ENCODE measurements around the gene NR3C1.

DNA sequence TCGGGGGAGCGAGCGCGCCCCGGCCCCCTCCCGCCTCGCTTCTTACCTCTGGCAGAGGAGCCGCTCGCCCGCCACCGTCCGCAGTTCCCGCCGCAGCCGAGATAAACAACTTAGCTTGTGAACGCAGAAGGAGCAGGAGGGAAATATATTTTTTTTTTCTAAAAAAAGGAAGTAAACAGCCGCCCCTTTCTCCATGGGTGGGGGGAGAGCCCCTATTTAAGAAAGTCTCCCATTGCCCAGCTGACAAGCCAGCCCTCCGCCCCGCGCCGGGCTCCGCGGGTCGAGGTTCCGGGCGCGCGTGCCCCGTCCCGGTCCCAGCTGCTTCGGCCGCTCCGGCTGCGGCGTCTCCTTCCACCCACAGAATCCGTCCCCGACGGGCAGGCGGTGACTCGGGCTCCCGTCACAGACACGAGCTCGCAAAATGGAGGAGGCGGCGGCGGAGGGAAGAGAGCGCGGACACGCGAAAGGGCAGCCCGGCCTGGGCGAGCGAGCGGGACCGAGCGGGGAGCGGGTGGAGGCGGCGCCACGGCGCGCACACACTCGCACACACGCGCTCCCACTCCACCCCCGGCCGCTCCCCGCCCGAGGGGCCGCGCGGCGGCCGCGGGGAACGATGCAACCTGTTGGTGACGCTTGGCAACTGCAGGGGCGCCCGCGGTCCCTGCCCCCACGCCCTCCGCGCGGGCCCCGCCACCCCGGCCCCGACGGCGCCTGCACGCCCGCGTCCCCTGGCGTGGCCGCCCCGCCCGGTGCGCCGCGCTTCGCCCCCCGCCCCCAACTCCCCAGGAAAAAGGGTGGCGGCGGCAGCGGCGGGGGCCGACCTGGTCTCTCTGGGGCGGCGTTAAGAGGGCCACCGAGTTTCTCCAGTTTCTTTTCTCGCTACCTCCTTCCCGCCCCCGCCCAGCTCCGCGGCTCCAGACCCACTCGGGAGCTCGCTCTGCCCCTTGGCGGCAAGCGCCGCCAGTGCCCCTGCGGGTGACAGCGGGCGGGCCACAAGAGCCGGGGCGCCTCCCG, at the start of gene NR3C1:
TSS of gene NR3C1 (minus strand) at position 522 of the 1,014 bp plus-strand sequence.
- RAMPAGE, long total RNA = no peak
- RRBS = 1% methylated on average over 30 of the region's 125 CpGs

DNA sequence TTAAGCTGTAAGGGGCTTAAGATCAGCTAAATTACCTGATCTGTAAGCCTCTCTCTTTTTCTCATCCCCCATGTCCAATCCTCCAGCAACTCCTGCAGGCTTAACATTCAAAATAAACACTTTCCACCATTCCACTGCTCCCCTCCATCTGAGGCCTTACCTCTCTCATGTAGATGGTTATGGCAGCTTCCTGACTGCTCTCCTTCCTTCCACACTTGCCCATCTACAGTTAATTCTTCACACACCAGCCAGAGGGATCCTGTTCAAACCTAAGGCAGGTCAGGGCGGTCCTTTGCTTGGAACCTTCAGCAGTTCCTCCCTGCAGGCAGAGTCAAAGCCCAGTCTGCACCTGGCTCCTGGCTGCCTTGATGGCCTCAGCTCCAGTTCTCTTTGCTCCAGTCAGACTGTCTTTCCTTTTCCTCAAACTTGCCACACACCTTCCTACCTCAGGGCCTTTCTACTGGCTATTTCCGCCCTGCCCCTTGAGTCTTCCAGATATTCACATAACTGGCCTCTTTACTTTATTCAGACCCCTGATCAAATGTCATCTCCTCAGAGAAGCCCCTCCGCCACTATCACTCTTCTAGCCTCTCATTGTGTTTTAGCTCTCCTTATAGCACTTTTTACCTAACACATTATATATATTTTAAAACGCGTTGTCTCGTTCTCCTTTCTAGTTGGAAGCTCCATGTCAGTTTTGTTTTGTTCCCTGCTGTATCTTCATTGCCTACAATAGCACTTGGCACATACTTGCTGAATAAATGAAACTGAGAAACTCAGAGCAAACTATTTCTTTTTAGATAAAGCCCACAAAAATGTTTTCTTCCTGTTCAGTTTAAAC, 30.3 kb upstream of the NR3C1 start:
- RAMPAGE, long total RNA = no peak
- RRBS = no CpG with 5 or more reads among the region's 6 CpGs

DNA sequence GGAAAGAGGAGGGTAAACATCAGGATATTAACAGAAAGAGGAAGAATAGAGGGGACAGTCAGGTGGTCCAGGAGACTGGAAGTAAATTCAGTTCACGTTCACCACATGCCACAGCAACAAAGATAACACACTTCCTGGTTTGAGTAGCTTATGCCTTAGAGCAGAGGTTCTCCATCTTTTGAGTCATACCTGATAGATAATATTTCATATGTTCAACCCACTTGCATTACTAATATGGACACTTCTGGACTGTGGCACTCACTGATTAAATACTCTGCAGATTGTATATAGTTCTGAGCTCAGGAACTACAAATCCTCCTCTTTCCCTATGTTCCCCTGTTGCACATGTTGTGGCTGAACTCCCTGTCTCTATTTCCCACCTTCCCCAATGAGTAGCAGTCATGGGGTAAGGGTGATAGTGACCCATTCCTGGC, 180.0 kb upstream of the NR3C1 start:
- RAMPAGE, long total RNA = no peak
- RRBS = no CpG with 5 or more reads among the region's 1 CpG

GRCh38 chr5:143887103-143887648, 75.2 kb downstream of the HMHB1 start:
- RAMPAGE, long total RNA = no peak
- RRBS = no CpG with 5 or more reads among the region's 3 CpGs

DNA sequence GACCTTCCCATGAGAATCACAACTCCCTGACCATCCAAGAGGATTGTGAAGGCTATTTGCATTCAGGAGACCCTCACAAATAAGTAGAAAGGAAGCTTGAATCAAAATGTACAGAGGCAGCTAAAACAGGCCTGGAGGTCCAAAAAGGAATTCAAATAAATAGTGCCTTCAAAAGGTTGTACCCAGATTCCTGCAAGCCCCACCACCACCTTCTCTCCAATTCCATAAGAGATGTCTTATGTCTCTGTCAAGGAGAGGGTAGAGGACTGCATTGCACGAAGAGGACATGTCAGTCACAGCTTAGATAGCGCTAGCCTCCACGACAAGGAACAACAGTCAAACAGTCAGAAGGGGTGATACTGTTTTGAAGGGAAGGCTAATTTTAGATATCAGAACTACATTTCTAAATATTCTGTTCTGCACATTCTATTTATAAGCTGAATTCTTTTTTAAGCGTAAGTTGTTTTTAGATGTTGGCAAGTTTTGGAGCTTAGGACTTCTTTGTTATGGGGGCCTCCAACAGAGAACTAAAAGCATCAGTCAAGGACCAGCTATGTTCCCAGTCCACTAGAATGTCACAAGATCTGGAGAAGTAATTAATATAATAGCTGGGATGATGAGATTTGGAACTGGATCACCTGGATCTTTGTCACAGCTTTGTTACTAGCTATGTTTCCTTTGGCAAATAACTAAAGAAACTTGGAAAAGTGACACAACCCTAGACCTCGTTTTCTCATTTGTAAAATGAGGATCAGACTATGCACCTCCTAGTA, 34.1 kb downstream of the PLAC8L1 start:
- RAMPAGE, long total RNA = no peak
- RRBS = no CpG with 5 or more reads among the region's 5 CpGs

DNA sequence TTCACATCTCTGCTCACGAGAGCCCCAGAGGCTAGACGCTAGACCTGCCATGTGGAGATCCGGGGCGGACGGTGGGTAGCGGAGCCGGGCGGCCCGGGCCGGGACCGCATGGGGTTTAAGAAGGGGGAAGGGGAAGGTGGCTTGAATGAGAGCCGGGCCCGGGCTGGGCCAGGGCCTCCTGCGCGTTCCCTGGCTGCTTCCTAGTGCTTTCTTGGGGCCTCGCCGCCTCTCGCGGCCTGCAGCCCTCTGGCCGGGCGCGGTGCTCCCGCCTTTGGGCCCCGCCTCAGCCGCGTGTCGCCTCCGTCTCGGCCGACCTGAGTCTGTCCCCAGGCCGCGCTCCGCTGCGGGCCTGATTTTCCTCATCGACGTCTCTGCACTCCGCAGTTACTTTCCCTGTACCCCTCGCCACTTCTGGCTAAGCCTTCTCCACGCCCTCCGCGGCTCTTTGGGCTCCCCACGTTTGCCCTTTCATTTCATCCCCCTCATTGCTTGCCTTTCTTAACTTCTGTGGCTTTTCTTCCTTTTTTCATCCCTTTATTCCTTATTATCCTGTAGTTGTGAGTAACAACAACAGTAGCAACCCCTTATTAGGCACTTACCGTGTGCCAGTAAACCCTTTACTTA, 407 bp downstream of the TCERG1 start:
- RAMPAGE, long total RNA = no peak
- RRBS = 3% methylated on average over 10 of the region's 43 CpGs

DNA sequence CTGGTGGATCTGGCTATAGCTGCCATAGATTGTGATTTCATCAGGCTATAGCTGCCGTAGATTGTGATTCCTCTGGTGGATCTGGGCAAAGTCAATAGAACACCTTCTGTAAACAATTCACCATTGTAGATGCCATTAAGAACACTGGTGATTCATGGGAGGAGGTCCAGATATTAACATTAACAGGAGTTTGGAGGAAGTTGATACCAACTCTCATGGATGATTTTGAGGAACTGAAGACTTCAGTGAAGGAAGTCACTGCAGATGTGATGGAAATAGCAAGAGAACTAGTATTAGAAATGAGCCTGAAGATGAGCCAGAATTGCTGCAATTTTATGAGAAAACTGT, 26.9 kb downstream of the TCERG1 start:
- RAMPAGE, long total RNA = no peak
- RRBS = no CpG with 5 or more reads among the region's 1 CpG

- RAMPAGE, long total RNA = no peak
- RRBS = no CpG with 5 or more reads among the region's 6 CpGs
These were observed 28.6 kb downstream of the GPR151 start for GRCh38 chr5:146487276-146487869.

DNA sequence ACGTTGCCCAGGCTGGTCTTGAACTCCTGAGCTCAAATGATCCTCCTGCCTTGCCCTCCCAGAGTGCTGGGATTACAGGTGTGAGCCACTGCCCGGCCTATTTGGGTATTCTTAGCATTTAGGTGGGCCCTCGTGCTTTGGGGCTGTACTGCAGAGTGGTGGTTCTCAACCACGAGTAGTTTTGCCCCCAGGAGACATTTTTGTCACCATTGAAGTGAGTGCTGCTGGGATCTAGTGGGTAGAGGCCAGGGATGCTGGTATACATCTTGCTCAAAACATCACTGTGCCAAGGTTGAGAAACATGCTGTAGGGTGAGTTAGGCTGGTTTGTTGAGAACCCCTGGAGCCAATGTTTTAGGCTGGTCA, 24.8 kb downstream of the GPR151 start:
- RAMPAGE, long total RNA = no peak
- RRBS = no CpG with 5 or more reads among the region's 4 CpGs

GRCh38 chr5:146498377-146498731, 17.6 kb downstream of the GPR151 start:
- RAMPAGE, long total RNA = no peak
- RRBS = no CpG with 5 or more reads among the region's 3 CpGs

DNA sequence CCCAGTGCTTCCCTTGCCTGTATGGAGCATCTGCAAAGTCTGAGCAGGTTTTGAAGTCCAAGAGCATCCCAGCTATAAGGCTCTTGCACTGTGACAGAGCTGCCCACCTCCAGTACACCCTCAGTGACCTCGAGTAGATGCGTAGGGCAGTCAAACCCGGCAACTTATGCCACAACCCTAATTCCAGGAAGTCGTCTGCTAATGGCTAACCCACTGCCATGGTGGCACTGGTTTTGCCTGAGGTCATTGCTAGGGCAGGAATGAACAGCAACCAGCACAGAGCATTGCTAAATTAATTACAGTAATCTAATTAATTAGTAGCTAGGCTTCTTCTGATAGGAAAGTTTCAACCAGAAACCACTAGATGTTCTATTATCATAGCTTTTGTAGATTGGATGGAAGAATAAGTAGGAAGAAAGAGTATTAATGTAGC, 122.8 kb downstream of the DPYSL3 start:
- RAMPAGE, long total RNA = no peak
- RRBS = no CpG with 5 or more reads among the region's 4 CpGs

DNA sequence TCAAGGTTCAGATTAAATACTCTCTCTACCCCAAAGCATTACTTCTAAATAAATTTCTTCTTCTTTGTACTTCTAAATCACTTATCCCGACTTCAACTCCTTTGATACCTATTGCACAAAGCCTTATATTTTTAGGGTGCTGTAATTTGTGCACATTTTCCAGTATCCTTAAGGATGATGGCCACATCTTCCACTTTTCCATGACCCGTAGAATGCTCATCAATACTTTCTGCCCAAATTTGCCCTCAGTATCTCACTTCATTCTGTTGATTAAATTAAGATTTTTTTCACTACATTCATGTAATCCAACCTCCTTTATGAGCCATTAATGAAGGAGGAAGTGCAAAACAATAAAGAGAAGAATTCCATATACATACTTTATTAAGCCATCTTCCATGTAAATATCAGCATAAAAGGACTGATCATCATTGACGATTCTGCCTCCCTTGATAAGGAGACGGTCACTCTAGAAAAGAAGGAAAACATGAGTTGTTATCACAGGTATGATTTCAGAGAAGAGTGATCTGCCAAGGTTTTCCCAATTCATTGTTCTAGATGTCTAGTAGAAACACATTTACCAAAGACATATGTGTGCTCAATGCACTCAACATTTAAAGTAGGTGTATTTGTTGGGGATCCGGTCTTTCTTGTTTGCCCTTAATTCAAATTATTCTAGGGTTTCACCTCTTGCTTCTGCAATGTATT, 85.2 kb downstream of the DPYSL3 start:
- RAMPAGE, long total RNA = no peak
- RRBS = no CpG with 5 or more reads among the region's 5 CpGs

DNA sequence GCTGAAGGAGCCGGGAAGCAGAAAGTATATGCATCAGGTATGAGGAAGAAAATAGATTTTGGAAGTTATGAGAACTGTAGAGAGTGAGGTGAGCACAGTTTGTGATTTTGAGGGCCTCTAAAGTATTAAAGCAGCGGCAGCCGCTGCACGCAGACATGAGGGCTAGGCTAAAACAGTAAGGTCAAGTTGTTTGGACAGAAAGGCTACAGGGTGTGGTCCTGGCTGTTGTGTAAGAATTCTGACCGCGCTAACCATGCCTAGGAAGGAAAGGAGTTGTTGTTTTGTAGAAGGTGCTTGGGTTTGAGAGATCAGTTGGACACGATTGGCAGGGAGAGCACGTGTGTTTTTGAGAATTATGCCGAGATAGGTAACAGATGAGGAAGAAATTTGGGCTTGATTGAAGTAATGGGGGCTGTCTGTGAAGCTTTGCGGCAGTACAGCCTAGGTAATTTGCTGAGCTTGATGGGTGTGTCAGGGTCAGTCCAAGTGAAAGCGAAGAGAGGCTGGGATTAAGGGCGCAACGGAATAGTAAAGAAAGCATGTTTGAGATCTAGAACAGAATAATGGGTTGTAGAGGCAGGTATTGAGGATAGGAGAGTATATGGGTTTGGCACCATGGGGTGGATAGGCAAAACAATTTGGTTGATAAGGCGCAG, 7.5 kb upstream of the SCGB3A2 start:
- RAMPAGE, long total RNA = no peak
- RRBS = no CpG with 5 or more reads among the region's 14 CpGs

GRCh38 chr5:148086159-148086632, 22.4 kb downstream of the SPINK5 start:
- RAMPAGE, long total RNA = no peak
- RRBS = no CpG with 5 or more reads among the region's 4 CpGs

GRCh38 chr5:148093935-148094529, 30.3 kb downstream of the SPINK5 start:
- RAMPAGE, long total RNA = no peak
- RRBS = no CpG with 5 or more reads among the region's 7 CpGs

DNA sequence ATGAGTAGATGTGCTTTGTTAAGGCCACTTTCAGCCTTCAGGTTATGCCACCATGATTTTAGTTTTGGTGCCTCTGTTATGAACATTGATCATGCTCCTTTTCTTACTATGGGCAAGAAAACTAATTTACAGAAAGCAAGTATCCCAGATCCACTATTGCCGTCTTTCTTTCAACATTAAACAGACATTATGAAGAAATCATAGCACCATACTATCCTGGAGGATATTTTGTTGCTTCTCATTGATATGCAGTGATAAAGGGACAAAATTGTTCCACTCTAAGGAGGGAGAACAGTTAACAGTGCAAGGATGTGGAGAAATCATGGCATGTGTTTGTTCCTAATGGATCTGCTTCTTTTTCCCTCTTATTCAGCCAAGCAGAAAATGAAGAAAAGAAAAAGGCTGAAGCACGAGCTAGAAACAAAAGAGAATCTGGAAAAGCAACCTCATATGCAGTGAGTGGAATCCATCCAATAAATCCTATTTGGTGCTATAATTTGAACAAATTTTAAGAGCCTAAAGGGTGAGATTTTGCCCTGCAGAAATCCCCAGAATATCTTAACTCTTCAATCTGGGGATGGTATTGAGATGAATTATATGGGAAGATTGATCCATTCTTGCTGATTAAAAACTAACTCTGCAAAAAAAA, 35.2 kb downstream of the SPINK5 start:
- RAMPAGE, long total RNA = no peak
- RRBS = no CpG with 5 or more reads among the region's 2 CpGs

DNA sequence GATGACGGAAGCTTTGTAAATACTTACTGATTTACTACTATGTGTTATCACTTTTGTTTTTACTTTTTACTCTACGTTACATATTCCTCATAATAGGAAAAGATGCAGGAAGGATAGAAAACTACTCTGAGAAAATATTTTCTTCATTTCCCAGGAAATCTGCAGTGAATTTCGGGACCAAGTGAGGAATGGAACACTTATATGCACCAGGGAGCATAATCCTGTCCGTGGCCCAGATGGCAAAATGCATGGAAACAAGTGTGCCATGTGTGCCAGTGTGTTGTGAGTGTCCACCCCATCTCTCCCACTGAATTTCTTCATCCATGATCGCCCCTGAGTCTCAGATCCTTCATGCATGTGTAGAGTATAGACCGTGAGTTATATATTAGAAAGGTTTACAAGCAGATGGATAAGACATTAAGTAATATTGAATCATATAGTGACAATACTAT, 43.1 kb downstream of the SPINK5 start:
- RAMPAGE, long total RNA = no peak
- RRBS = no CpG with 5 or more reads among the region's 6 CpGs

- RAMPAGE, long total RNA = no peak
- RRBS = no CpG with 5 or more reads among the region's 3 CpGs
These were observed 52.1 kb upstream of the SPINK14 start for GRCh38 chr5:148116129-148116693.

- RAMPAGE, long total RNA = no peak
These were observed 31.2 kb upstream of the HTR4 start for GRCh38 chr5:148685567-148685843.

GRCh38 chr5:148740766-148741168, 85.6 kb upstream of the ADRB2 start:
- RAMPAGE, long total RNA = no peak
- RRBS = no CpG with 5 or more reads among the region's 4 CpGs